ReNcell CX (cell line): Measurements from ENCODE around the gene NPHS1.

GRCh38 chr19:35066698-35067582 lies 25.4 kb downstream of the HPN start:
- PRO-cap = no peak

DNA sequence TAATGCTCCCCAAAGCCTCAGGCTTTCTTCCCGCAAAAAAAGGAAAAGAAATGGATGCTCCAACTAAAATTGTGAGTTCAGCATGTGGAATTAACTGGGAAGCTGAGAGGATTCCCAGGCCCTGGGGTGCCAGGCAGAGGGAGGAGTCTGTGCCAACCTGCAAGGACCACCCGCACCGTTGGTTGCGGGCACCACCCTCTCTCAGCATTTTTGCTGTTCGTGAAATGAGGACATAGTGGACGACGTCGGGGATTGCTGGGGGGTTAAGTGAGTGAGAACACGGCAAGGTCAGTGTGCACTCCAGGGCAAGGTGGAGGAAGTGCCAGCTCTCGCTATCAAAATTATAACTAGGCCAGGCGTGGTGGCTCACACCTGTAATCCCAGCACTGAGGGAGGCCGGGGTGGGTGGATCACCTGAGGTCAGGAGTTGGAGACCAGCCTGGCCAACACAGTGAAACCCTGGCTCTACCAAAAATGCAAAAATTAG lies 2.1 kb downstream of the FXYD3 start:
- PRO-cap = no peak

DNA sequence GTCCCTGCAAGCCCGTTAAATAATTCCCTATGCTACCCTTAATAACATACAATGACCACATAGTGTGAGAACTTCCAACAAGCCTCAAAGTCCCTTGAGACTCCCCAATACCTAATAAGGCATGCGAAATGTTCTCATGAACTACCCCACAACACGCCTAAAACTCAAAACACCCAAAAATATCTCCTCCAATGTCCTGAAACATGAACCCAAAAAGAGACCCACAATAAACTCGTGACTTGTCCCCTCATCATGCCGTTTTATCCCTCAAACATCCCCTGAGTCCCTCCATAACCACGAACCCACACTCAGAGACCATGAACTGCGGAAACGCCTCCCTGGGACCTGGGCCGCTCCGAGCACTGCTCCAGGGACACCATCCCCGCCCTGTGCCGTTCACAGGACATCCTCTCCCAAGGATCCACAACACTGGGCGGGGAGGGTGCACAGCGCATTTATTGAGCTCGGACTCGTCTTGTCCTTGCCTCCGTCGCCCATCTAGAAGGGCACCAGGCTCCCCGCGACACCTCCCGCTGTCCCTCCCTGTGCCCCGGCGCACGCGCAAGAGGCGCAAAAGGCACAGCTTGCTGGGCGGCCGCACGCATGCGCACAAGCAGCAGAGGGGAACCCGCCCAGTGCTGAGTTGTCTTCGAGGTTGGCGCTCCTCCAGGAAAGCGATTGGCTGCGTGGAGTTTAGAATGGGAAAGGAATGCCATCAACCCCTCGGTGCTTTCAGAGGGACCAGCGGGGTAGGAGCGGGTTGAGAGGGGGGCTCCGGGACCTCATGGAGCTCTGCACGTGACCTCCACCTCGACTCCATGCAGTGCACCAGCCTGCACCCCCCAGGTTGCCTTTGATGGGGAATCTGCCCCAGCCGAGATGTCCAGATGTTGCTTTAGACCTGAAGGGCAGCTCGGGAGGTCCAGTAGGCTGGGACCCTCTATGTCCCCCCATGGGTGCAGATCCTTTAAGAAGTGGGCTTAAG lies 8.7 kb downstream of the FXYD3 start:
- PRO-cap = bidirectional peak, plus-strand start at position 618 of the sequence, minus-strand start at position 541 of the sequence

GRCh38 chr19:35141684-35142262 lies 1.3 kb upstream of the FXYD7 start:
- PRO-cap = no peak

DNA sequence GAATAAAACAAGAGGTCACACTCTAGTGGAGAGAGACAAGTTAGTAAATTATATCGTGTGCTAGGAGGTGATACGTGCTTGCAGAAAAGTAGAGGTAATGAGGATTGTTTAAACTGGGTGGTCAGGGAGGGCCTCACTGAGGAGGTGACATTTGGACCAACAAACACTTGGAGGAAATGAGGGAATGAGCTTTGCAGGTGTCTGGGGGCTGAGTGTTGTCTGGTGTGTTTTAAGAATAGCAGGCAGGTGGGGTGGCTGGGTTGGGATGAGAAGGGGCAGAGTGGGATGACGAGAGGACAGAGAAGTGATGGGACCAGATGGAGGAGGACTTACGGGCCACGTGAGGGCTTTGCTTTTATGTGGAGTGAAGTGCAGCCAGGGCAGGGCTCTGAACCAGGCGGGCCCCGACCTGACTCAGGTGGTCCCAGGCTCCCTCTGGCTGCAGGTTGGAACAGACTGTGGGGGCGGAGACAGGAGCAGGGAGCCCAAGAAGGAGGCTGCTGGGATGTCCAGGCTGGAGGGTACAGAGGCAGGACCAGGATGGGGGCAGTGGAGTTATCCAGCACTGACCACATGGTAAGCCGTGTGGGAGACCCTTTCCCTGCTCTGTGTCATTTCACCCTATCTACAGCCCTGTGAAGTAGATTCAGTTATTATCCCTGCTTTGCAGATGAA lies 2.0 kb downstream of the FXYD5 start:
- PRO-cap = no peak

GRCh38 chr19:35169102-35170005 lies 14.8 kb downstream of the FXYD5 start:
- PRO-cap = no peak

GRCh38 chr19:35195665-35196309 lies 32.8 kb downstream of the FAM187B start:
- PRO-cap = no peak

DNA sequence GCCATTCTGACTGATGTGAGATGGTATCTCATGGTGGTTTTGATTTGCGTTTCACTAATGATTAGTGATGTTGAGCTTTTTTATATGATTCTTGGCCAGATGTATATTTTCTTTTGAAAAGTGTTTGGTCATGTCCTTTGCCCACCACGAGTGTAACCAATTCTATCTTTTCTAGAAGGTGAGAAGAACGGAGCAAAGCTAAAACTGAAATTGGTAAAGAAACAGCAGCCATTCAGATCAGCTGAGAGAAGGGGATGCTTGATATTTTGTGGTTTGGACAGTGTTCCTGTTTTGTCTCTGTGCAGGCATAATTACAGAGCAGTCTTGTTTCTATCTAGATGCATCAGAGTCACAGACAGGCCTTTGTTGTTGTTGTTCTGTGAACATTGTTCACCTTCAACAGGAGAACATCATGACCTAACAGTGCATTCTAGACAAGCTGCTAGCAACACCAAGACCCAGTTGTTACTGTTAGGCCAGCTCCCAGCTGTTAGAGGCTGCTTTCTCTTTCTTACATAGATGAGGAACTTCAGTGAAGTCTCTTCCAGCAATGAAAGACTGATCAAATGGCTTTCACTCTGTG lies 8.6 kb upstream of the LSR start:
- PRO-cap = no peak

DNA sequence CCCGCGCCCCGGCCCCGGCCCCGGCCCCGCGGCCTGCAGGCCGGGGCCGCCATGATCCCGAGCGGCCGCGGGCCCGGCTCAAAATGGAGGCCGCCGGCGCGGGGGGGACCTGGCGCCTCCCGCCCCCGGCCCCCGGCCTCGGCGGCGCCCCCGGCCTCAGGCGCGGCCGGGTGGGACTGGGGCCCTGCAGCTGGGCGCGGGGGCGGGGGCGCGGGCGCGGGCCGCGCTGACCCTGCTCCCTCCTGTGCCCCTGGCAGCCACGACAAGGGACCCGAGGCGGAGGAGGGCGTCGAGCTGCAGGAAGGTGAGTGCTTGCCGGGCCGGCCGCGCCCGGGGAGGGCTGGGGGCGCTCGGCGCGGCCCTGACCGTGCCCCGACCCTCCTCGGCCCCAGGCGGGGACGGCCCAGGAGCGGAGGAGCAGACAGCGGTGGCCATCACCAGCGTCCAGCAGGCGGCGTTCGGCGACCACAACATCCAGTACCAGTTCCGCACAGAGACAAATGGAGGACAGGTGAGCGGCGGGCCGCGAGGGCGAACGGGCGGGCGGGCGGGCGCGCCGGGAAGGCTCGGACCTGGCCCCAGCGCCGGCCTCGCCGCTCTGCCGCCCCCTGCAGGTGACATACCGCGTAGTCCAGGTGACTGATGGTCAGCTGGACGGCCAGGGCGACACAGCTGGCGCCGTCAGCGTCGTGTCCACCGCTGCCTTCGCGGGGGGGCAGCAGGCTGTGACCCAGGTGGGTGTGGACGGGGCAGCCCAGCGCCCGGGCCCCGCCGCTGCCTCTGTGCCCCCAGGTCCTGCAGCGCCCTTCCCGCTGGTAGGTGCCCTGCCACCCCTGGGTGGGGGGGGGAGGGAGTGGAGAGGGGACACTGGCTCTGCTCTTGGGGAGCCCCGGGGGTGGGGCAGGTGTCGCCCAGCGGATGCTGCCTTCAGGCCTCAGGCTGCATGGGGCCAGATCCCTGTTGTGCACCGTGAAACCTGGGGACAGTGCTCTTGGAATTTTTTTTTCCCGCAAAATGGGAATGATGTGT lies 741 bp downstream of the USF2 start:
- PRO-cap = bidirectional peak, plus-strand start at position 79 of the sequence, minus-strand start at position 47 of the sequence; bidirectional peak, plus-strand start at position 271 of the sequence, minus-strand start at position 258 of the sequence; bidirectional peak, plus-strand start at position 483 of the sequence, minus-strand start at position 394 of the sequence; bidirectional peak, plus-strand start at position 624 of the sequence, minus-strand start at position 531 of the sequence

- PRO-cap = no peak
Observed at GRCh38 chr19:35557239-35558318, 5.9 kb downstream of the ATP4A start.

DNA sequence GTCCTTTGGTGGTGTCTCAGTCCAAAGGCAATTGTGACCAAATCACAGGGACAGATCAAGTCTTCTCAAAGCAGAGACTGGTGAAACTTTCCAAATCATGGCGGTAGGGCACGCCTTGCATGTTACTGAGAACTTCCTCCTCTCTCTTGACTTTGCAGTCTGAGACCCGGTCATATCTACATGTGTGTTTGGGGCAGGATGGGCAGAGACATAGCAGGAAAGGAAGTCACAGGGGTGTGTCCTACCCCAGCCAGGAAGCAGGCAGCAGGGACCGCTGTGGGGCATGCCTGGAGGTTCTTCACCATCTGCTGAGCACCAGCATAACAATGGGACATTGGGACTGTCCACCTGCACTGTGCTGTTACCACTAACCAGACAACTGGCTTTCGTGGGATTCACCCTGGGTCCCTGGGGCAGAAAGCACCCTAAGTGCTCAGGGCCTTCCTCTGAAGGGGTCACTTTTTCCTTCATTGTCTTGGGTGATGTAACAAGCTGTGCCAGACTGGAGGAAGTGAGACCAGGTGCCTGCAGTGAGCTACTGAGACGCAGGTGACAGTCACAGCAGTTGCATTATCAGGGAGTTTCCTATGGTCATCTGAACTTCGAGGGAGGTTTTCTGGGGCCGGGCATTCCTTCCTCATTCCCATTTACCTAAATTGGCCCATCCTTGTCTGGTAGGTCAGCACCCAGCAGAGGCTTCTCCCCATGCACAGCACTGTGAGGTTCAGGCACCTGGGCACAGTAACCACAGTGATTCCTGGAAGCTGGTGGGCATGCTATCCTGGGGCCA lies 2.6 kb upstream of the HAUS5 start:
- PRO-cap = no peak

- PRO-cap = no peak
Observed at GRCh38 chr19:35623008-35623631, 5.7 kb upstream of the RBM42 start.

DNA sequence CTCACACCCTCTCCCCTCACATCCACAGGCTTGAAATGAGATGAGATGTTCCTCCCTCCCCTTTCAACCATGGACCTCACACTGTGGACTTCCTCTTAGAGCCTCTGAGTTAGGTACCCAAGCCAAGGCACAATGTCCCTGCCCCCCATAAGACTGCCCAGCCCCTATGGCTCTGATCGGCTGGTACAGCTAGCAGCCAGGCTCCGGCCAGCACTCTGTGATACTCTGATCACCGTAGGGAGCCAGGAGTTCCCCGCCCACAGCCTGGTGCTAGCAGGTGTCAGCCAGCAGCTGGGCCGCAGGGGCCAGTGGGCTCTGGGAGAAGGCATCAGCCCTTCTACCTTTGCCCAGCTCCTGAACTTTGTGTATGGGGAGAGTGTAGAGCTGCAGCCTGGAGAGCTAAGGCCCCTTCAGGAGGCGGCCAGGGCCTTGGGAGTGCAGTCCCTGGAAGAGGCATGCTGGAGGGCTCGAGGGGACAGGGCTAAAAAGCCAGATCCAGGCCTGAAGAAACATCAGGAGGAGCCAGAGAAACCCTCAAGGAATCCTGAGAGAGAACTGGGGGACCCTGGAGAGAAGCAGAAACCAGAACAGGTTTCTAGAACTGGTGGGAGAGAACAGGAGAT lies 3.2 kb upstream of the KMT2B start:
- PRO-cap = no peak

- PRO-cap = bidirectional peak, plus-strand start at chr19:35716643, minus-strand start at chr19:35716610; bidirectional peak, plus-strand start at chr19:35717200, minus-strand start at chr19:35716942
Observed at GRCh38 chr19:35716409-35717376, 1.1 kb upstream of the KMT2B start.

DNA sequence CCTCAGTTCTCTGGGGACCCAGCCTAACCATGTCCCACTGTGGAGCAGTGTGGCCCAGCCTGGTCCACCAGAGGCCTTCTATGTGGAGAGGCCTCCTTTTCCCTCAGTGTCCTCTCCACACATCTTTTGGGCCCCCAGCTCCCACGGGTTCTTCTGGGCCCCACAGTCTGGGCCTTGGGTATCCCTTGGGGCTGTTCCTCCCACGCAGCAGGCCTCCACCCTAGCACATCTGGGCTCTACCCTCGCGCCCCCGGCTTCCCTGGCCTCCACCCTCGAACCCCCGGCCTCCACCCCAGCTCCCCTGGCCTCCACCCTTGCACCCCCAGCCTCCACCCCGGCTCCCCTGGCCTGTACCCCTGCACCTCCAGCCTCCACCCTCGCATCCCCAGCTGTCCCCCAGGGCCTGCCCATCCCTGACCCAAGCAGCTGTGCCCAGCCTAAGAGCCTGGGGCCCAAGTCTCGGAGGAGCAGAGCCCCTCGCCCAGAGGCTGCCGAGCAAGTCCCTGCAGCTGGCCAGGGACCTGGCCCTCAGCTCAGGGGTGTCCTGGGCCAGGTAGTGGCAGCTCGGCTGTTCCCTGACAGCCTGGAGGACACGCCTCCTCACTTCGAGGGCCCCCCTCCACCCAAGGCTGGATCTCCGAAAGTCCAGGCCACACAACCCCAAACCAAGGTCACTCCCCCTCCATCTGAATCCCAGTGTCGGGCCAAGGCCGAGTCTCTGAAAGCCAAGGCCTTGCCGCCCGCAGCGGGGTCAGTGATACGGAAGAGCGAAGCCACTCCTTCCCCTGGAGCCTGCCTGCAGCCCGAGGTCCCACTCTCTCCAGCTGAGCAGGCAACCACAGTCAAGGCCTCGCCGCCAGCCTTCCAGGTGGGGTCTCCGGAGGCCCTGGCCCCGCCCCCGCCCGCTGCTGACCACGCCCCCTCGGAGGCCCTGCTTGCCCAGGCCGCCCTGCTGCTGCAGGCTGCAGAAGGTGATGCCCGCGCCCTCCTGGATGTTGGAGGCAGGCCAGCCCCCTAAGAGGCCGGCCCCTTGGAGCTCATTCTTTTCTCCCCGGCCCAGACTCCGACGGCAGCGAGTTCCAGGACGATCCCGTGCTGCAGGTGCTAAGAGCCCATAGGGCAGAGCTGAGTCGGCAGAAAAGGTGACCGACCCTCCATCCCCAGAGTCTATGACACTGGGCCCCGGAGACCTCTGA lies 7.9 kb upstream of the ARHGAP33 start:
- PRO-cap = no peak

DNA sequence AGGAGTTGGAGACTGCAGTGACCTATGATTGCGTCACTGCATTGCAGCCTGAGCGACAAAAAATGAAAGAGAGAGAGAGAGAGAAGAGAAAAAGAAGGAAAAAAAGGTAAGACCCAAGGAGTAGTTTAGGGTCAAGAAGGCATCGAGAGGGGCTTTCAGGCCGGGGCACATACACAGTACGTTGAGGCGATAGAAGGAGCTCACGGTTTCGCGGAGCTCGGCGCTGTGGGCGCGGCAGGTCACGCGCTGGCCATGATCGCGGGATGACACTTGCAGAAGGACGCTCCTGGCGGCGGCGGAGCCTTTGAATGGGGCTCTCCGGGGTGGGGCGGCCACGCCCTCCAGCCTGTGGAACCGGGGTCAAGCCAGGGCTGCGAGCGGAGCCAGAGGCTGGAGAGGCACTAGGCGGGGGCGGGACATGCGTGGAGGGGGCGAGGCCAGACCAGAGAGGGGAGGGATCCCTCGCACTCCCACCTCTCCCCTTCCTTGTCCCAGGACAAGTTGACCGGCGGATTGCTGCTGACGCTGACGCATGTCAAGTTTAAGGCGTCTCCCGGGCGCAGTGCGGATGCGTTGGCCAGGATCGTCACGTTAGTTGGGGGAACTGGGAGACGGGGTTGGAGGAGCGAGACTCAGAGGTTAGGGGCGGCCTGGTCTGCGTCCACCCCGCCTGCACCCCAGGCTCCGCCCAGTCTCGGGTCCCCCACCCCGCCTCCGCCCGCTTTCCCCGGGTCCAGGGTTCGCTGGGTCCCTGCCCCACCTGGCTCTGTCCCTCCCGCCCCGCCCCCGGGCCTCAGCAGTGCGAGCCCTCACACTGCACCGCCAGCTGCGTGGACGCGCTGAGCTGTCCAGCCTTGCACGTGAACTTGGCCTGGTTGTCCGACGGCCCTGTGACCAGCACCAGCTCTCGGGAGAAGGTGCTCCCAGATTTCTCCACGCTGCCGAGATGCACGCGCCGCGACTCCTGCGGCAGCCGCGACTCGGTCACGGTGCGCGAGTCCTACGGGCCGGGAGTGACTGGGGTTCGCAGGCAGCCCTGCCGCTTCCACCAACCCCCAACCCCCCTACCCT lies 6.8 kb downstream of the NPHS1 start:
- PRO-cap = no peak

GRCh38 chr19:35852217-35852912 lies at the start of gene NPHS1:
Gene NPHS1, minus strand, starts transcription at chr19:35852504.
- PRO-cap = no peak

- PRO-cap = bidirectional peak, plus-strand start at chr19:35903771, minus-strand start at chr19:35903827
Observed at GRCh38 chr19:35903216-35904091, 1.1 kb downstream of the HCST start.

DNA sequence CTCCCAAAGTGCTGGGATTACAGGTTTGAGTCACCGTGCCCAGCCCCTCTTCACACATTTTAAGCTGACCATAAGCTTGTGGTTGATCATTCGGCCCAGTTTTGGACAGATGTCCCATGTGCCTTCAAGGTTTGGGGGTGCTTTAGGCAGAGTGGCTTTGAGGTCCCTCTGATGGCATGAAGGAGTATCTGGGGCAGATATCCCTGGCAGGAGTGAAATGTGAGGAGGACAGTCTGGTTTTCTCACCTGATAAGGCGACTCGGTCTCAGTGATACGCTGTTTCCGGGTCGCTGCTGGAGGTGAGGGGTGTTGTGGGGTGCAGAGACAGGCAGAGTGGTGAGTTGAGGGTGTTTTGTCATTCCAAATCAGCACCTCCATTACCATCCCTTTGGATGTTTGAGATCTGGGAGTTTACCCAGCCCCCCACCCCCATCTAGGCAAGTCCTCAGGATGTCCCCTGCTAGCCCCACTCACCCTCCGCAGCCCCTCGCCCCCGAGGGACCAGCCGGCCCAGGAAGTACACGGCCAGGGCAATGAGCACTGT lies 1.1 kb downstream of the TYROBP start:
- PRO-cap = no peak

DNA sequence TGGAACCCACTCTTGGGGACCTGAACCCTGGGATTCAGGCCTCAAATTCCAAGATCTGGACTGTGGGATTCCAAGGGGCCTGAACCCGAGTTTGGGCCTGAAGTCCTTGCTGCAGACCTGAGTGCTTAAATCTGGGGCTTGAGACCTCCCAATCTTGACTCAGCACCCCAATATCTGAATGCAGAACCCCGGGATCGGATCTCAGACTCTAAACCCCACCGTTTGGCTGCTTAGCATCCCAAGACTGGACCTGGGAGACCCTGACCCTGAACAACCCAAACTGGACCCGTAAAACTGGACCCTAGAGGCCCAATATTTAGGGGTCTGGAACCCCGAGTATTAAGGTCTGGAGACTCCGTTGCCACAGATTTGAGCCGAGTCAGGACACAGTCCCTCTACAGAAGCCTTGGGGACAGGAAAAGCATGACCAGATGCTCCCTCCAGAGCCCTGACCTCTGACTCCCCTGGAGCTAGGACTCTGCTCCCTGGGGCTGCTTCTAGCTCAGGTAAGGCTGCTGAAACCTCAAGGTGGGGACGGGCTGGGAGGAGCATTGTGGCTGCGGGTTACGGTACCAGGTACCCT lies 967 bp downstream of the LRFN3 start:
- PRO-cap = no peak